Measurements from ENCODE around the genes APC2 and UQCR11.

DNA sequence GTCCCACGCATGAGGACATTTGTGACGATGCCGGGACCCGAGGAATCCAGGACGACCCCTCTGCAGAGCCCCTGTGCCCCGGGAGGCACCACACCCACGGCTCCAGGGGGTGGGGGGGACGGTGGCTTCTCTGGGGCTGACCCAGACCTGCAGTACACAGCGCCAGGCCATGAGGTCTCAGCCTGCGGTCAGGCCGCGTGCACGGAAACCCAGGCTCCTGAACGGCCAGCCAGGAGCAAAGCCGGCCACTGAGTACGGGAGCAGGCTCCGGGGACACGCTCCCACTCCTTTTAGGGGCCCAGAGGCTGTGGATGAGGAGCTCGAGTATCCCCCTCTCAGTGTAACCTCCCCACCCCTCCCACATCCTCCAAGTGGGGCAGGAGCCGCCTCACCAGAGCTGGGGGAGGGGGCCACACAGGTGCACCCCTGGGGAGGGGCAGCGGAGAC is 6.4 kb downstream of the SBNO2 start:
- RRBS = 94% methylated on average over 4 of the region's 21 CpGs

GRCh38 chr19:1235958-1236586 is 1.7 kb downstream of the CBARP start:
- RRBS = 85% methylated on average over 12 of the region's 25 CpGs

DNA sequence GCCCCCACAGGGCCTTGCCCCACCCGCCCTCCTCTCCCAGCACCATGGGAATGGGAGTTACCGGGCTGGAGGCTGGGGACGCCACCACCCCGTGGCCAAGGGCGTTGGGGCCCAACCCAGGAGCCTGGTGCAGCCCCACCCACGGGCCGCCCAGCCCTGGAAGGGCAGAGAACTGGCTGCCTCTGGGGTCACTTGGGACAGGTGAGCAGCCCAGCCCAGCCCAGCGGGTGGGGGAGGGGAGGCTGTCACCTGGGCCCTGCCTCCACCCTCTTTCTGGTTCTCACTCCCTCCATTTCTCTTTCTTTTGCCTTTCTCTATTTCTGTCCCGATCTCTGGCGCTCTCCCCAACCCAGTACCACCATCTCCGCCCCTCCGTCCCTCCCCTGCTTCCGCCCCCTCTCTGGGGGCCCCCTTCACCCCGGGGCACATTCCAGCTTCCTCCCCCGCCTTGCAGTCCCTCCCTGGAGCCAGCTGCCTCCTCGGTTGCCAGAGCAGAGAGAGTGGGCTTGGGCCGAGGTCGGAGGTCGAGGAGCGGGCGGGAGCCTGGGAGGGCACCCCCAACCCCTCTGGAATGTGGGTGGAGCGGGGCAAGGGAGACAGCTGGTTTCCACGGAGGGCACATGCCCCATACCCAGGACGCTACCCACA is 6.7 kb upstream of the CIRBP start:
- RRBS = 27% methylated on average over 1 of the region's 24 CpGs

DNA sequence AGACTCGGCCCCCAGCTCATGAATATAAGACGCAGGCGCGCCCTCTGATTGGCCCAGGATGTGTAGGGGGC is 84 bp upstream of the CIRBP start:
- RRBS = no CpG with 5 or more reads among the region's 4 CpGs

DNA sequence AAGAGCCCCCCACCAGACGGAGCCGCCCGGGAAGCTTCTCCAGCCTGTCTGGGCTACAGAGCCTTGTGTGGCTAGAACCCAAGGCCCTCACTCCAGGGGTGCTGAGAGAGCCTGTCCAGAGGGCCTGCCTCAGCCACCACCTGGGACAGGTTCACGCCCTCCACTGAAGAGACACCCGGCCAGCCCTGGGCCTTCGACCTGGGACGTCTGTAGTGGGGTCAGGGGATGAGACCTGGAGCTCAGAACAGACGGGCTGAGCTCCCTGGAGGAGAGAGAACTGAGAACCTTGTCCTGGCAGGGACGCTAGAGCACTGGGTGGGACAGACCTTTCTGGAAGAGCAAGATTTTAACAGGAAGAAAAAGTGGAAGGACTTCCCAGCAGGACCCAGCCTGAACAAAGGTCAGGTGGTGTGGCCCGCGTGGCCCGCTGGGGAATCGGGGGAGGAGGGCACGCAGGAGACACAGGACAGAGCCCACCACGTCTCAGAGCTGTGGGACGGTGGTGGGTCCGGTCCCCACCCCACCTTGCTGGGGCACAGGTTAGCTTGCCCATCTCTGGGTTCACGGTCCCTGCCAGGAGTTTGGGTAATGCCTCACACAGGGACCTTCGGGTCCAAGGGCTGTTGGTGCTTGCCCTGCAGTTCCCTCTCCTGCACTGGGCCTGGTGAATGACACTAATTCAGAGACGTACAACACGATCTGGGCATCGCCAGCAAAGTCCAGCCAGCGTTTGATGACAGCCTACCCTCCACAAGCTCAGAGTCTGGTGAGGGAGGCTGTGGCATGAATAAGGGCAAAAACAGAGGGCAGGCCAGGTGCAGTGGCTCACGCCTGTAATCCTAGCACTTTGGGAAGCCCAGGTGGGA is 1.3 kb upstream of the EFNA2 start:
- RRBS = 35% methylated on average over 3 of the region's 24 CpGs

DNA sequence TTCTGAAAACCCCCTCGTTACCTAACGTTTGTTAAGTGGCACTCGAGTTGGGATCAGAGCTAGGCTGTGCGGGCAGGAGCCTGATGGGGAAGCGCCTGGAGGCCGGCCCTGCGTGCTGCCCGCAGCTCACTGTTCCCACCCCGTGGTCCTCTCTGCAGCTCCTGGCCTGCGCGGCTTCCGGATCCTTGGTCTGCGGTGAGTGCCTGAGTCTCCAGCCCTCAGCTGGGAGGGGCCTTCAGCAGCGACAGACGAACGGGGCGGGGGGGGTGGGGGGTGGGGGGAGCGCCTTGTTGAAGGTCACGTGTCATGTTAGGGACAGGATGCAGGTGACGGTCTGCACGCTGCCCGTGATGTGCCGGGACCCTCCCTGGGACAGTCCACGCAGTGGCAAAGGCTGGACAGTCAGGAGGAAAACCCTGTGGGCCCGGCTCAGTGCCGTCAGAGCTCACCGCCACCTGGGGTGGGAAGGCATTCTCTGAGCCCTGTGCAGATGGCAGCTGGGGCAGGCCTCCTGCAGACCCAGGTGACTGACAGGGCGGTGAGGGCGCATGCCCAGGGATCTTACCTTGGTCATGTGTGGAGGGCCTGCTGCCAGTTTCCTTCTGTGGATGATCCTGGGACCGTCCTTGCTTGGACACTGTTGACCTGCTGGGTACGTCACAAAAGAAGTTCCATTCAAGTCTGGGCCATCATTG is 4.1 kb downstream of the NDUFS7 start:
- RRBS = 95% methylated on average over 9 of the region's 31 CpGs

- RRBS = 62% methylated on average over 17 of the region's 36 CpGs
Observed at GRCh38 chr19:1394638-1395369, 6.5 kb downstream of the GAMT start.

DNA sequence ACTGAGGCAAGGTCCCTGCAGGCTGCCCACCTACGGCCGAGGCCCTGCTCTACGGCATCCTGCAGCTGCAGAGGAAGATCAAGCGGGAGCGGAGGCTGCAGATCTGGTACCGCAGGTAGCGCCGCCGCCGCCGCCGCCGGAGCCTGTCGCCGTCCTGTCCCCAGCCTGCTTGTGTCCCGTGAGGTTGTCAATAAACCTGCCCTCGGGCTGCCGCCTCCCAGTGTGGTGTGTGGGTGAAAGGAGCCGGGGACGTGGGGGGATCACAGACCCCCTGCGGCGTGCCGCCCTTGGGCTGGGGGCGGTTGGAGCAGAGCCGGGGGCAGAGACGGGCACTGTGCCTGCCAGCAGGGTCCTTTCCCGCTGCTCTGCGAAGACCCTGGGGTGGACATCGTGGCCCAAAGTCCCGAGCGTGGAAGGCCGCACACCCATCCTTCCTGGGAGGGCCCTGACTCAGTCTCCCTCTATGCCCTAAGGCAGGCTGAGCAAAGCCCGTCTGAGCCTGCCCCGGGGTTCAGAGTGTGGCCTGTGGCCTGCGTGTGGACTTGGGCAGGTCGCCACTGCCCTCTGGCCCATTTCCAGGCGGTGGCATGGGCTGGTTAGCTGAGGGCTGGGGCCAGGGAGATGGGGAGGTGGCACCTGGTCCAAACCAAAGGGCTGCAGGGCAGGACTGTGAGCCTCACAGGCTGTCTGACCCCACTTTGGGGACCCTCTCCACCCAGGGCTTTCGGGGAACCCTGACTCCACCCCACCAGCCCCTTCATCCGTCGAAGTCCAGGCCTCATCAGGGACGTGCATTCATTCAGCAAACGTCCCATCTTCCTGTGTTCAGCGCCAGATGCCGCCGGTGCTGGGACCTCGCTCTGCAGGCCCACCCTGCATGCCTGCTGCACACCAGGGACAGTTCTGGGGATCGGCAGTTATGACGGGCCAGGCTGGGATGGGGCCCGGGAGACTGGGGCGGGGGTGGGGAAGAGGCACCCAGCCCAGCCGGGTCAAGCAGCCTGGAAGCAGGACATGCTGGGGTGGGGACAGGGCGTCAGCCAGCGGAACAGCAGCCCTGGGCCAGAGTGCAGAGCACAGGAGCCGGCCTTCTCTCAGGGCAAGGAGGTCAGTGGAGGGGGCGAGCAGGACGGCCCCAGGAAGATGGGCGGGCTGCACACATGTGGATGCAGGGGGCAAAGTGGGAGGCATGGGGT is 5.6 kb downstream of the GAMT start:
- RRBS = 23% methylated on average over 19 of the region's 57 CpGs

GRCh38 chr19:1446864-1447079 is 3.1 kb upstream of the APC2 start:
- RRBS = 3% methylated on average over 25 of the region's 25 CpGs

DNA sequence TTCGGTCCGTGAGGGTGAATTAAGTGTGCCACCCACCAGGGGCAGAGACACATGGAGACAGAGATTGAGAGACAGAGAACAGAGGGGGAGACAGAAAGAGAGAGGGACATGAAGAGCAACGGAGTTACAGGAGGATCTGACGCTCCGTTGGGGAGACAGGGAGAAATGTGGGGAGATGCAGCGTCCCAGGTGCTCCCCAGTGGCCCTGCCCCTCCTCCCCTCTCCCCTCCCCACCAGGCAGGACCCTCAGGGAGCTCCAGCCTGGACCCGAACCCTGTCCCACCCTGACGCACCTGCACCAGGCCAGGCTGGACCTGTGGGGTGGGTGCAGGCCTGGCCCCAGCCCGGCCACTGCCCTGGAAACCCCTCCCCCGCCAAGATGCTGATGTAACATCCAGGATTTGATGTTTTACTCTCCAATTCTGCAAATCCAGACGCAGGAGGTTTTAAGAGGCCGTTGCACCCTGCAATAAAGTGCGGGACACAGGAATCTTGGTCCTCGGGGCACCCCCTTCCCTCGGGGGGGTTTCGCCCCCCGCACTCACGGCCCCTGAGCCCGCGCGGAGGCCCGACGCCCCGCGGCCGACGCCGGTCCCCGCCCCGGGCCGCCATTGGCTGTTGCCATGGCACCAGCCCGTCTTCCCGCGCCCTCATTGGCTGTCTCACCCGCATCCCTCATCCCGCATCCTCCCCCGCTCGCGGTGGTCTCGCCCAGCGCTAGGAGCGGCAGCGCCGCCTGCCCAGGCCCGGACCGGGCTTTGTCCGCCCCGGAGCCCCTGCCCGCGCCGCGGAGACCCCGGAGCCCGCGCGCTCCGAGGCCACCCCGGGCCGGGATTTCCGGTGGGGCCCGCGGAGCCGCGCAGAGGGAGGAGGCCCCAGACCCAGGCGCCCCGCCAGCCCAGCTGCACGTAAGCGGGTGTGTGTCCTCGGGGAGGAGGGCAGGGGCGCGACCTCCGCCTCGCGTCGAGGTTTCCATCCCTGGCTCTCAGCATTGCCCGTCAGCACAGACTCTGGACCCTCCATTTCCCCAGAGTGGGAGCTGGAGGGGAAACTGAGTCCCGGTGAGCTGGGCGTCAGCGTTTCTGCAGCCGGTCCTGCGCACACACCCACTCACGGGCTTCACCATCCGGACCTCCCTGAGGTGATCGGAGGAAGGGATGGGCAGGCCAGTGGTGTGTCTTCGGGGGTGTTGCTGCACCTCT is at the start of gene APC2:
APC2 (plus strand) TSS at position 699 of the 1,202 bp plus-strand sequence.
- RRBS = 44% methylated on average over 3 of the region's 85 CpGs

DNA sequence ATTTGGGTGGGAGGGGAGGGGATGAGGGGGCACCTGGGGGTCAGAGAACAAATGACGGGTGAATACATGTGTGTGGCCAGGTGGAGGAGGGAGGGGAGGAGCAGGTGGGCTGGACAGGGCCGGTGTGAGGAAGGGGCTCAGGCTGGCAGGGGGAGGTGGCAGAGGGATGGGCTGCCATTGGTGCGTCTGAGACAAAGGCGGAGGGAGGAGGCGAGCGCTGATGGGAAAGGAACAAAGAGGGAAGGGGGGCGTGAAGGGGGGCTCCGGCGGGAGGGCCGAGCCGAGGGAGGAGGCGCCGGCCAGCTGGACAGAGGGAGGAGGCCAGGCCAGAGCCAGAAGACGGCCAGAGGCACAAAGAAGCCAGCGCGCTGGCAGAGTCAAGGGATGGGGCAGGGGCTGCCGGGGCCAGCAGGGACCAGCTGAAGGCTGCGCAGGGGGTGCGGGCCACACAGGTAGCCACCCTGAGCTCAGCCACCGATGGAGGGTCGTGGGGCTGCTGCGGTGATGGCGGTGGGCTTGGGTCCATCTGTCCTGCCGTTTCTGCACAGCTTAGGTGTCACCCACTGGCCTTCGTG is 2.0 kb downstream of the APC2 start:
- RRBS = 13% methylated on average over 3 of the region's 25 CpGs

DNA sequence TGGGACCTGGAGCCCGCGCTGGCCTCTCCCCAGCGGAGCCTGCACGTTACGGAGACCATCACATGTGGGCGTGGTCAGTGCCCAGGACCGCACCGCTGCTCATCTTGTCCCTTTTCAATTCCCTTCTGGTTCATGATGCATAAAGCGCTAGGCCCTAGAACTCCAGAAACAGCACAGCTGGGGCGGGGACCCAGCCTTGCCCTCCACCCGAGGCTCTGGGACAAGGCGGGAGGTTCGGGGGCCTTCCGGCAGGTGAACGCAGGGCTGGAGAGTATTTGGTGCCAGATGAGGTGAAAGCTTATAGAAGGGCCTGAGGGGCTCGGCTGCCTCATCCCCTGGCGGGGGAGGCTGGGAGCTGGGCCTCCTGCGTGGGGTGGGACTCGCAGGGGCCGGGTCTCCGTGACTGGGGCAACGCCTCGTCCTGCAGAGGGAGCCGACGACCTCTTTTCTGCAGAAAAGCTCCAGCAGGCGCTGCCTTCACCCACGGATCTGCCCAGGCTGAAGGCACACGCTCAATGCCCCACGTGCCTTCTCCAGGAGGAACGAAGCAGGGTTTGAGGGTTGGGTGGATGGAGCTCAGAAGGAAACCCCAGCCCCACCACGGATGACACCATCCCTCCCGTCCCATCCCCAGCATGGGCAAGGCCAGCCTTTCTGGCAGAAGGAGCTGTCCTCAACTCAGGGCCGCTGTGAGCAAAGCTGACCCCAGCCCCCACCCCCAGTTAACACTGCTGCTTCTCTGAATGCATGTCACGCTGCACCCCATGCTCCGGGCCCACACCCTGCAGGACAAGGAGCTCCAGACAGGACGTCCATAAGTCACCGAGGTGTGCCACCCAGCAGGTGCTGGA is 7.6 kb downstream of the C19orf25 start:
- RRBS = no CpG with 5 or more reads among the region's 37 CpGs

DNA sequence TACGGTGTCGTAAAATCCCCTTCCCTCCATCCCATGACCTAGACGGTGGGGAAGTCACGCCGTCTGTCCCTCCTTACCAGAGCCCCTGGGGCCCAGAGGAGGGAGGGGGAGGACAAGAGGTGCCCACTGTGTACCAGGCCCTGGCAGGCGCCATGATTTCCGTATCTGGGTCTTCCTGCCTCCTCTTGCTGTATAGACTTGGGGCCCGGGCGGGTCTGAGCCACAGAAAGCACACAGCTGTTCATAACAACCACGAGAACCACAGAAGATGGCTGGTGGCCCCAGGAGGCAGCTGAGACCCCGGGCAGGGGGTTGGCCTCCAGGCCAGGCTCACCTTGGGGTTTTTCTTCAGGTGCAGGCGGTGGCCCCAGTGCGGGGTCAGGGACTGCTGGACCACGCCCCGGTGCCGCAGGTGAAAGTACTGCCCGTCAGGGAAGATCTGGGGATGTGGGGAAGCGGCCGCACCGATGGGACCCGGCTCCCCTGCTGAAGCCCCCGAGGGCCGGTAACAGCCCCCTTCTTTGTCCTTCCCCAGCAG is 622 bp downstream of the PCSK4 start:
- RRBS = 53% methylated on average over 12 of the region's 23 CpGs

- RRBS = 73% methylated on average over 2 of the region's 29 CpGs
Observed at GRCh38 chr19:1542565-1543175, 18.8 kb downstream of the PLK5 start.

DNA sequence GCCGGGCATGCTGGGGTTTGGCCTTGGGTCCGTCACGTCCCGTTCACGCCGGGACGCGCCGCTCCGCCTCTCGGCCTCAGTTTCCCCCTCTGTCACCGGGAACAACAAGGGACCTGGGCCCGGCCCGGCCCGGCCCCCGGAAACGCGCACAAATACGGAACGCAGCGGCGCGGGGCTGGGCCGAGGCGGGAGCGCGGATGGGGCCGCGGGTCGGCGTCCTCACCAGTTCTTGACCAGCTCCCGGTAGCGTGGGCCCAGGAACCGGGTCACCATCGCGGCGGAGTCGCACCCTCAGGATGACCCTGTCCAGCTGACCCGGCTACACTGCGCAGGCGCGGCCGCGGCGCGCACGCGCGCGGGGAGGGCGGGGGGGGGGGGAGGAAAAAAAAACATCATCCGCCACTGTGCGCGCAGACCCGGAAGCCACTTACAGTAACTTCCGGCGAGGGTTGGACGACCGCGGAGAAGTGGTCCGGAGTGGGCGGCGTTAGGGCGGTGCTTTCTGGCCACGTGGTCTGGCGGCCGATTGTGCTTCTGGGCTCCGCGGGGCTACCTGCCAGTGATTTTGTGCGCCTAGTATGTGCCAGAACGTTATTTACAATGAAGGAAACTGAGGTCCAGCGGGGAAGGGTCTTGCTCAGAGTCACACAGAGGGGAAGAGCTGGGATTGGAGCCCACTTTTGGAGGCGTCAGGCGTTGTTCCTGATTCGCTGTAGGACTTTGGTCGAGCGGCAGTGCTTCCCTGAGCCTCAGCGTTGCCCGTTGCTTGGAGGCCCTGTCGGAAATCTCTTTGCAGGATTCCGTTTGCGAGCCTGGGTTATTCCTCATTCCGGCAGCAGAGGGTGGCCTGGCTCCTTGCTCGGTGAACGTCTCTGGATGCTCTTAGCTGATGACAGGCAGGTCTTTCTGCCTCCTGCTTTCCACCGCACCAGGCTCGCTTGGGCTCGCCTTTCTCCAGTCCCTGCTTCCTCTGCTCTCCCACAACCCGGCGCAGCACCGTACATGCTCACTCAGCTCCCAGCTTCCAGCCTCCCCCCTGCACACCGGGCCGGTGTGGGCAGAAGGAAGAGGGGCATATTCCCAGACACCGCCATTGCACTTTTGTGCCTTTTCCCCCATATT is at the start of gene UQCR11:
UQCR11 (minus strand) TSS at position 326 of the 1,122 bp plus-strand sequence.
- RRBS = 1% methylated on average over 37 of the region's 94 CpGs

- RRBS = 97% methylated on average over 4 of the region's 38 CpGs
Observed at GRCh38 chr19:1842206-1843365, 5.7 kb downstream of the REXO1 start.

GRCh38 chr19:1860573-1860741 is 2.9 kb downstream of the KLF16 start:
- RRBS = 26% methylated on average over 3 of the region's 9 CpGs

DNA sequence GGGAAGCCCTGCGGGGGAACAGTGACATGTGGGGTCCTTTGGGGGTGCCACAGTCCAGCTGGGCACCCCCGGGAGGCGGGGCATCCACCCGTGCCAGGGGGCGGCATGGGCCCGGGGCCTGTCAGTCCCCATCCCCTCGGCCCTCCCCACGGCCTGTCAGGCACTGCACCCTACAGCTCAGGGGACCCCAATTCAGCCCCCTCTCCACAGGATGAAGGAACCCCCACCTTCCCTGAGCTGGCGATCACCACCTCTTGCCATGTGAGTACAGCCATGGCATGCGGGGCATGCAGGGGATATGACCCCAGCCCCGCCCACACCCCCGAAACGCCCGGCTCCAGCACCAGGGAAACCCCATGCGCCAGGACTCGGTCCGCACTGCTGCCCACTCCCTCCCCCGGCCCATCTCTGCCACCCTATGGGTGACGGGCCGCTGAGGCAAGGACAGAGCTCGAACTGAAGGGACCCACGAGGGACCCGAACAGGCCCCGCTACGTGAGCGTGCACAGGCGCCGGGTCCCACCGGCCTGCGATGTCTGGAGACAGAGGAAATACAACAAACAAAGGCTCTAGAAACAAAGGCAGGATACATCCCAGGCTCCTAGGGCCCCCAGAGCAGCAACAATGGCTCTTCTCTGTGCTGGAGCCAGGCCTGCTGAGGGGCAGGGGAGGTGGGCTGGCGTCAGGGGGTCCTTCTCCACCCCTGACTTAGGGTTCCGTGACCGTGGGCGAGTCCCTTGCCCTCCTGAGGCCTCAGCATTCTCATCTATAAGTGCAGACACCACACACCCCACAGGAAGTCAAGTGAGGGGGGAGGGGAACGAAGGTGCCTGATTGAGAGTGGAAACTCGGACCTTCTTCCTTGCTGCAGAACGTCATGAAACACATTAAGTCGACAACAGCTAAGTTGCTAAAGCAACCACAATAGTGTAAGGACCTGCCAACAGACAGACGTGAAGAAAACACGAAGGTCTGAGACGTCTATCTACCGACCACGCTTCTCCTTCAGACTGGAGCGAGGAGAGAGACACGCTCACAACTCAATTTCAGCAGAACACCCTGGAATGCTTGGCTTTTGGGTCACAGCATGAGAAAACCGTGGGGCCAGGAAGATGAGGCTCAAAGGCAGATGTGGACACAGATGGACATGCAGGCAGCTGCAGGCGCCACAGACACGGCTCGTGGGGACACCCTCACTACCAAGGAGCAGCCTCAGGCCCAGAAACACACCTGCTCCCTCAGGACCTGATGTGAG is 3.1 kb downstream of the ABHD17A start:
- RRBS = 92% methylated on average over 10 of the region's 49 CpGs

DNA sequence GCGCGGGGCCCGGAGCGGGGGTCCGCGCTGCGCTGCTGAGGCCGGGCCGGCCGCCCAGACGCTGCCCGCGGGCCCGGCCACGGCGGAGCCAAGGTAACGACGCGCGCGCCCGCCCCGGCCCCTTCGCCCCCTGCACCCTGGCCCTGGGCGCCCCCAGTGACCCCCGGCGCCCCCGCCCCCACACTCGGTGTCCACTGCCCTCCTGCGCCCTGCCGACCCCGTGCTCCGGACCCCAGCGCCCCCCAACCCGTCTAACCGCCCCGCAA is 287 bp downstream of the CSNK1G2 start:
- RRBS = 2% methylated on average over 20 of the region's 37 CpGs

- RRBS = 95% methylated on average over 2 of the region's 32 CpGs
Observed at GRCh38 chr19:2034663-2035345, 16.2 kb downstream of the MKNK2 start.